Hair follicular keratinocyte (primary cell): ENCODE measurements around a stretch of chr3.

GRCh38 chr3:124660035-124660445, 70.2 kb upstream of the UMPS start:
- RAMPAGE, long total RNA: no peak

DNA sequence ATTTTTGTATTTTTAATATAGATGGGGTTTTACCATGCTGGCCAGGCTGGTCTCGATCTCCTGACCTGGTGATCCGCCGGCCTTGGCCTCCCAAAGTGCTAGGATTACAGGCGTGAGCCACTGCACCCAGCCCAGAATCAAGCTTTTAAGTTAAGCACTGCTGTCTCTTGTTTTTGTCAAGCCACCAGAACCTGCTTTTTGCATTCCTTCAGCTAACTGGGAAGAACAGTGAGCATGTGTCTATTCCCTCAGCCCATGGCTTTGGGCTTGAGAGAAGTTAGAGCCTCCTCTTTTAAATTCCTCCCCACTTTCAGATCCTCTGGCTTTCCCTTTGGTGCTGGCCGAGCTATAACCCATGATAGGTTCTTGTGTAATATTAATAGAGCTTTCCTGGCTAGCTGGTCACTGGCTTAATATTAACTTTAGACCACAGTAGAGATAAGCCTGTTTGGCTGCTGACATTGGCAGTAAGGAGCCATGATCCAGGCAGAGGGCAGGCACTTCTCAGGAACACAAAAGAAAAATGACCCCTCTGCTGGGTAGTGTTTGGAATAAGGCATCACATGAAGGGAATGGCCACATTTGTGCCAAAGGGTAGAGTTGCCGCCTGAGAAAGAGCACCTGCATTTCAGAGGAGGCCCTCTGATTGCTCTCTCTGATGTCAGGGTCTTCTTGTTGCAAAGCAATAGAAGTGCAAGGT, 65.5 kb upstream of the UMPS start:
- RAMPAGE, long total RNA: no peak

GRCh38 chr3:124770535-124771156, 40.4 kb downstream of the UMPS start:
- RAMPAGE, long total RNA: no peak

DNA sequence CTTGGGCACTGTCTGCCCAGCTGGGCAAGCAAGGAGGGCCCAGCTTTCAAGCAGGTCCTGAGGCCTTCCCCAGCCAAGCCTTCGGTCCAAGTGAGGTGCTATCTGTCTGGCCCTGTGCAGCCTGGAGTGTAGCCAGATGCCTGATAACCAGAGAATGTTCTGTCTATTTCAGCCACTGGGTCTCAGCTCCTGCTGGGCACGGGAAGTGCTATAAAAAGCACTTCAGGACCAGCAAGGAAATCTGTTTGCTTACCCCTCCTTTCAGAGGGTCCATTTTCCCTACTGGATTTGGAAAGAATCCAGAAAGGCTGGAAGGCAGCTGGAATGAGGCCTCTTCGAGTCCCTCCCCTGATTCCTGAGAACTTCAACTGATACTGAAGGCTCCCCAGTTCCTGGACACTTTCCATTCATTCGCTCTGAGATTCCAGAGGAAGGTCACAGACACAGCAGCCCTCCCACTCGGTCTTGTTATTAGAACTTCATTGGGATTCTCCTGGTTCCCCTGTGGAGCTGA, 70.3 kb downstream of the UMPS start:
- RAMPAGE, long total RNA: no peak

- RAMPAGE, long total RNA: no peak
Observed at GRCh38 chr3:124841306-124841941, 45.7 kb downstream of the ITGB5 start.

DNA sequence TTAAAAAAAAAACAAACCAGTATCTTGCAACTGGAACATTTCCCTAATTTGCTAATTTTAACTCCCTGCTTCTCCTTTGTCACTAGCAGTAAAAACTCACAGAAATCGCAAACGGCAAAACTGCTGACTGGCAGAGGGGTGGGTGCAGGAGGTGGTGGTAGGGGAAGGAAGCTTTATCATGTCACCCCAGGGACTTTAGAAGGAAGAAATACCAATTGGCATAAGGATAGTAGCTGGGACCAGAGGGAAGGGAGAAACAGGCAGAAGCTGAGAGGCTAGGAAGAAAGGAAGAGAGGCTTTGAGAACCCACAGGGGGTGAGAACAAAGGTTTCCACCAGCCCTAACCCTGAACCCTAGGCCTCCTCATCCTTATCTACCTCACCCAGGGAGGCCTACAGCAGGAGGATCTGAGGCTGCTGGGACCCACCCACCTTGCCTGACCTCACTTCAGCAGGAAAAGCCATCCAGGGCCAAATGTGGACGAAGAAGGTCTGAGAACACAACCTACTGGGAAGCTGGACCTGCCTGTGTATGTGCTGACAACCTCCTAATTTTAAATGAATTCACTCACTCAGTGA, 10.7 kb downstream of the ITGB5 start:
- RAMPAGE, long total RNA: no peak

- RAMPAGE, long total RNA: no peak
Observed at GRCh38 chr3:124934443-124934641, 209 bp downstream of the MUC13 start.

DNA sequence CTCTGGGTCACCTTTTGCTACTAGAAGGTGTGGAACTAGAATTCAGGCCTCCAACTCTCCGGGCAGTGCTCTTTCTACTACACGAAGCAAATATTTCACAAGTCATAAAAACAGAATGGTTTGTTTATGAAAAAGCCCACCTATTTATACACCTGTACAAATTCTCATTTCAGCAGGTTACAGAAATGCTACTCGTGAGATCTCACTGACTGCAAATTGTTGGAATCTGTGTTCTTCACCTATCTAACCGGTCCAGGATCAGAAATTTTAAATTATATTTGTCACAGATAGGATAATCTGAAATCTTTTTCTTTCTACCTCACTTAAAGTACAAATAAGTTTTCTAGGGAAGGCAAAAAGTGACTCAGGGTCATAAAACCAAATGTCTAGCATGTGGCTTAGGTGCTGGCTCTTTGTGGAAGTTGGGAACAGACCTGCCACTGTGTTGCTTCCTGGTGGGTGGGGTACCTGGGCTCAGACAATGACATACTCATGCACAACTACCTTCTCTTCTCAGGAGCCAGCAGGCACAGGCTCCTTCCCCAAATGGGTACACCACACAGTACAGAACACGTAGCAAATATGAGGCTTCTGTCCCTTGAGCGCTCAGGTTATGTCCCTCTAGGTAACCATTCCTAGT, 40.0 kb upstream of the MUC13 start:
- RAMPAGE, long total RNA: no peak

GRCh38 chr3:125244955-125245497, 32.5 kb upstream of the SLC12A8 start:
- RAMPAGE, long total RNA: no peak

DNA sequence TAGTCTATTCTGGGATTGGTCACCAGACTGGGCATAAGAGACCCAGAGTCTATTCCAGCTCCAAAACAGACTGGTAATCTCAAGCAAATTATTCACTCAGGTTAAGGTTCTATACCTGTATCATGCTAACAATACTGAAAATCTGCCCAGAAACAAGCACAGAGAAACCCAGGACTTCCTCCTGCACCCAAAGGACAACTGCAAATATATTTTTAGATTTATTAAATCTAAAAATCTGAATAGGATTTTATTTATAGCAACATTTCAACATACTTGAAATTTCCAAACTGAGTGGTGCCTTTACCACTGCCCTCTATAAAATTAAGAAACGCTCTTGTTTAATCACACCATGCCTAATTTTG, 18.9 kb downstream of the ZNF148 start:
- RAMPAGE, long total RNA: no peak

GRCh38 chr3:125361098-125361902, 13.8 kb downstream of the ZNF148 start:
- RAMPAGE, long total RNA: no peak

GRCh38 chr3:125885990-125886512, 82.9 kb upstream of the ROPN1B start:
- RAMPAGE, long total RNA: no peak

GRCh38 chr3:126184514-126185101, 4.2 kb upstream of the ALDH1L1 start:
- RAMPAGE, long total RNA: no peak

- RAMPAGE, long total RNA: no peak
Observed at GRCh38 chr3:126269316-126269839, 87.8 kb downstream of the KLF15 start.

GRCh38 chr3:126287124-126288371, 69.7 kb downstream of the KLF15 start:
- RAMPAGE, long total RNA: no peak

GRCh38 chr3:126340078-126340595, 17.1 kb downstream of the KLF15 start:
- RAMPAGE, long total RNA: no peak

DNA sequence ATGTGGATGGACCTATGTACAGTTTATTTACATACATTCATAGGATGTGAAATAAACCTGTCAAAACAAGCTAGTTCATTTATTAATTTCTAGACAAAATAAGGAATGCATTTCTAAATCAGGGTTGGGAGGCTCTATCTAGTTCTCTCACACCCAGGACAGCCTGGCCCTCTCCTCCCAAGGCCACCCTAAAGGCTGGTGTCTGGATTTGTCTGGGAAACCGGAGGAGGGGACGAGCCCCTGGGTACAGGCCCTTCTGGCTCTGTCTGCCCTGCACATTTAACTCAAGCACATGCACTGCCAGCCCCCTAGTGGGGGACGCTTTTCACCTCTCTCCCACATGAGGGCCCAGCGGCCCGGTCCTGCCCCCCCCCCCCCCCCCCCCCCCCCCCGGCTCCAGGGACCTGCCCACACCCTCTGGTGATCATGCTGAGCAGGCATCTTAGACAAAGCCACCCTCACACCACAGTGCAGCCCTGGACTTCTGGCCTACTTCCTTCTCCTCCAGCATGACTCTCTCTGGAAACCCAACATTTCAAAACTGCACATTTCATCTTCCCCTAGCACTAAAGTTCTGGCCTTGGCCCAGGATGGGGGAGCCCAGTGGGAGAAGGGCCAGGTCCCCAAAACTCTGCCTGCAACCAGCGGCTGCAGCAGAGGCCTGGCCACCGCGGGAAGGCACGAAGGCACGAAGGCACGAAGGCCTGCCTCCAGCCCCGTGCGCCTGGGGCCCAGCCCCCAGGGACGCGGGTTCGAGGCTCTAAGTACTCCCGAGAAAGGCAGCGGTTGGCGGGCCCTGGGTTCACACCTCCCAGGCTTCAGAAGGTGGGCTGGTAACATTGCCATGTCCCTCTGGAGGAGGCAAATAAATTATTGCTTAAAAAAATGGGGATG, 14.2 kb downstream of the KLF15 start:
- RAMPAGE, long total RNA: no peak

DNA sequence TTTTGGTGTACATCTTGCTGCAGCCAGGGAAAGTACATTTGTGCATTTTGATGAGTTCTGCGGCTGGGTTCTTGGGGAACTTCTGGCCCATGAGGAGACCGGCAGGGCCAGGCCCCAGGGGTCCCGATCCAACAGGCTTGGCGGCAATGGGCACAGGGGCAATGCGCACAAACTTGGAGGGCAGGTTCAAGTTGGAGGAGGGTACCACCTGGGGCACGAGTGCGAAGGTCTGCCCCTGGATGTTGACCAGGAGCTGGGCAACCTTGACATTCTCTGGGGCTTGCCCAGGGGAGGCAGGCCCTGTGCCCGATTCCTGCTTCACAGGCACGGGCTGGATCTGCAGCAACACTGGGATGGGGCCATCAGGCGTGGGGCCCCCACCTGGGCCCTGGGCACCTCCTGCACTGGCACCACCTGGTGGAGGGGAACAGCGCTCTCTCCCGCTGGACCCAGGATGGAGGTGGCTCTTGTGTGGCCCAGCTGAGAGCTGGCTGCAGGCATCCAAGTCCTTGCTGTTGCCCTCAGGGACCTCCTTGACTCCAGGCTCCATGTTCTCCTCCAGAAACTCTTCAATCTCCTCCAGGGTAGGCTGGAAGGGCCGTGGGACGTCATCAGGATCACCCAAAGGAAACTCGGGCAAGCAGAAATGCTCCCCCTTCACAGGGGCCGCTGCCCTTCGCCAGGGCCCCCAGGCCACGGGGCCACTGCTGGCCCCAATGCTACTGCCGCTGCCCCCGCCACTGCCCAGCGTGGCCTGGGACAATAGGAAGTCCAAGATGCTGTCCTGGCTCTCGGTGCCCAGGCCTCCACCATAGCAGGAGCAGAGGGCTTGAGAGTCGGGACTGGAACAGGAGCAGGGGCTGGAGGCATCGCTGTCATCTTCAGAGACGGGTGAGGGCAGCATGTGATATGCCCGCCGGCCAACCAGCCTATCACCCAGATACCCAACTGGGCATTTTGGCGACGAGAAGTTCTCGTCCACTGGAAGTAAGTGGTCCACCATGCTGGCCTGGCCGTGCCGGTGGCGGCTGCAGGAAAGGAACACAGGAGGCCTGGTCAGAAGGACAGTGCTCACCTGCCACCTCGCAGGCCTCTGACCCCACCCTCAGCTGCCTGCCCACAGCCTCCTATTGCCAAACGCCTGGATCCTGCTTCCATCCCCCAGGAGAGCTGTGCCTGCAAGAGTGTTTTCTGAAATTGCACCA, 4.9 kb downstream of the KLF15 start:
- RAMPAGE, long total RNA: no peak

DNA sequence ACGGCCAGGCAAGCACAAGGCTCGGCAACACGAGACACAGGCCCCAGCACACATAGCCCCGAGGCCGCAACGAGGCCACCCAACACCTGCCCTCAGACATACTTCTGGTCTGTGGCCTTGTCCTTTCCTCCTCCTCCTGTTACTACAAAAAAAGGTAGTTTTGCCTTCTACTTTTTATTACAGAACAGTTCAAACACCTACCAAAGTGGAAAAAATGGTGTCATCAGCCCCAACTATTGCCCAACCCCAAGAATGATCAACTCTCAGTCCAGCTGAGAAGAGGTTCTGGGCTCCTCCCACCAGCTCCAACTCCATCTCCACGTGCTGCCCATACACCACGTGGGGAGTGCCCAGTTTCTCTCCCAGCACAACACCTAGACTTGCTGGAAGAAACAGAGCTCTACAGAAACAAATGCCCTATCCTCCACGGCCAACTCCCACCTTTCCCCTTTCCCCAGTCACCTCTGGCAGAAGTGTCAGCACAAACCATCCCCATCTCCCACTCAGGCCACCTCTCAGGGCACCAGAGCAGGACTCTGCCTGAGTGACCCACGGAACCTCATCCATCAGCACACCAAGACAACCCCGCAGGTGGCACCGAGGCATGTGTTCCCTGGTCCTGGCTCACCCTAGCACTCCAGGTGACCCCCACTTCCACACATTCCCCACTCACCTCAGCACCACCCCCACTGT, 7.4 kb downstream of the ZXDC start:
- RAMPAGE, long total RNA: no peak

GRCh38 chr3:126476885-126477383, 1.2 kb upstream of the ZXDC start:
- RAMPAGE, long total RNA: no peak